Measurements from ENCODE around the gene EFR3B.

GRCh38 chr2:23458171-23458794, 73.3 kb downstream of the KLHL29 start:
- PRO-cap: no peak

DNA sequence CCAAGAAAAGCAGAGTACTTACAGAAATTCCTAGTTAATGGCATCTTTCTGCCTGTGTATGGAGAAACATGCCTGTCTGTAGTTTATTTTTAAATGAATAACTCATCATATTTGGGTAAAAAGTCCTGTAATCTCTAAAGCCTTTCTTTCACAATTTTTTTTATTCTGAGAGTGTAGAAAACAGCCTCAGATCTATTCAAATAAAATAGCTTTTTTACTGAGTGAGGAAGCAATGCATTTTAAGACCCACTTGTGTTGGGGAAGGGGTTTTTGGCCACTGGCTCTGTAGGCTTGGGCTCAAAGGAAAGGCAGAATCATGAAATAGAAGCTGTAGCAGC, 82.4 kb downstream of the KLHL29 start:
- PRO-cap: no peak

DNA sequence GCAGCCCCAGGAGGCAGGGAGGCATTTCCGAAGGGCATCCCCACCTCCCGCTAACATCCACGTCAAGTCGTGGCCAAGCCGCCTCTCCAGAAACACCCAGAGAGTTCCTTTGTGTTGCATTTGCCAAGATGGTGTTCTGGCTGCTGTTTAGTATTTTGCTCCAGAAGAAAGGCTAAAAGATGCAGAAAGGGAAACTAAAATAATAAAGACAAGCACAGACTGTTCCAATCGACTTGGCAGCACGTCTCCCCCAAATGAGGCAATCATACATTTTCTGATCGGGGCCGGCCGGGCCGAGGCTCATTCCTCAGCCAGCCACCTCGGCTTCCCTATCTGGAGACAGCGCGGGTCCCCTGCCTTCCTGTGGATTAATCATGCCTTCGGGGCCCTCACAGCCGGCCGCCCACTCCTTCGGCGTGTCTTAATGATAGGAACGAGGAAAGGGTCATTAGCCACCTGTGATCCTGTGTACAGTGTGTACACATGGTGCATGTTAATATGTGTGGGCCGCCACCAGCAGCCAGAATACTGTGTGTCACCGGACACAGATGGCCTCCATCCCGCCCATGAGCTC, 169.2 kb downstream of the KLHL29 start:
- PRO-cap: no peak

DNA sequence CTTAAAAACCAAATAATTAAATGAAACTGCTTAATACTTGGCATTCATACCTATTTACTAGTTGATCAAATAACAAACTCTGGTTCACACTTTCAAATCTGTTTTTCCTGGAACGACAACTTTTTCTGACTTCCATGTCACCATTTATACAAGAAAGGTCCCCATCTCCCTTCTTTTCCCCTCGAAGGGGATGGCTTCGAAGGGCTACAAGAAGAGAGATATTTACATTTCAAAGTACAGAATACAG, 39.2 kb downstream of the ATAD2B start:
- PRO-cap: no peak

DNA sequence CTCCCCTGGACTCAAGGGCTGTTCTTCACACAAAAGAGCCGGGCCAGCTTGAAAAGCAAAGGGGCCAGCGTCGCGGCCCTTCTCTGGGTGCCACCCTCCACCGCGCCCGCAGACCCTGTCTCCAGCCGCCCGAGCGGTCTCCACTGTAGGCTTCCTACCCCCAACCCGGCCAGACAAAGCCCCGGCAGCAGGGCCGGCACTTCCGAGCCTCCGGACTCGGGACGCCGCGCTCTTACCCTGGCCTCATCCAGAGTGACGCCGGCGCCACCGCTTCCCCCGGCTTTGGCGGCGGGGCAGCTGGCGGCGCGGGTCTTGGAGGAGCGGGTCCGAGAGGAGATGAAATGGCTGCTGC, 628 bp downstream of the ATAD2B start:
- PRO-cap: bidirectional peak, plus-strand start at position 250 of the sequence, minus-strand start at position 247 of the sequence

GRCh38 chr2:24214840-24215481, 40.1 kb downstream of the FAM228A start:
- PRO-cap: no peak

DNA sequence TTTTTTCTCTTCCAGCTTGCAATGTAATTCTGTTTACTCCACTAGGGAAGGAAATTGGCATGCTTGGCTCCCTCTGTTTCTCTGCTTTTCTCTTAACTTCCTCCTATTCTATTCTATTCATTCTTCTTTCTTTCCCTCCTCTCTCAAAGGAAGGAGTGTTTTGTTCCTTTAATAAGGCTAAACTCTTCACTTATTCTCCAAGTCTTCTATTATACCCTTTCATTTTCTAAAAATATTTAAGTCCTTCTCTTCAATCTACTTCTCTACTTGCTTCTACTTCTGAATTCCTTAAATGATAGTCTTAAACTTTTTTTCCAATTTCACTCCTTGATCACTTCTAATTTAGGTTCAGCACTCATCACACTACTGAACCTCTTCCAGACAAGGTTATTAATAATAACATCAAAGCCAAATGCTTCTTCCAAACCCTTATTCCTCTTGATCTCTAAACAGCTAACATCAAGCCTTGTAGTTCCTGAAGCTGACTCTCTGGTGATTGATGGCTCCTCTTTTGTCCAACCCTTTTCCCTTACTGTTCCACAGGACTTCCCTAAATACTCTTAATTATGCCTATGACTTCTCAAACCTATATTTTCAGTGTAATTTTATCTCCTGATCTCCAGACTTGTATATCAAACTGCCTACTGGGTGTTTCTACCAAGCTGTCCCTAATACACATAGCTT, 83.7 kb downstream of the FAM228A start:
- PRO-cap: no peak

- PRO-cap: no peak
Observed at GRCh38 chr2:24267364-24267915, 92.6 kb downstream of the FAM228A start.

DNA sequence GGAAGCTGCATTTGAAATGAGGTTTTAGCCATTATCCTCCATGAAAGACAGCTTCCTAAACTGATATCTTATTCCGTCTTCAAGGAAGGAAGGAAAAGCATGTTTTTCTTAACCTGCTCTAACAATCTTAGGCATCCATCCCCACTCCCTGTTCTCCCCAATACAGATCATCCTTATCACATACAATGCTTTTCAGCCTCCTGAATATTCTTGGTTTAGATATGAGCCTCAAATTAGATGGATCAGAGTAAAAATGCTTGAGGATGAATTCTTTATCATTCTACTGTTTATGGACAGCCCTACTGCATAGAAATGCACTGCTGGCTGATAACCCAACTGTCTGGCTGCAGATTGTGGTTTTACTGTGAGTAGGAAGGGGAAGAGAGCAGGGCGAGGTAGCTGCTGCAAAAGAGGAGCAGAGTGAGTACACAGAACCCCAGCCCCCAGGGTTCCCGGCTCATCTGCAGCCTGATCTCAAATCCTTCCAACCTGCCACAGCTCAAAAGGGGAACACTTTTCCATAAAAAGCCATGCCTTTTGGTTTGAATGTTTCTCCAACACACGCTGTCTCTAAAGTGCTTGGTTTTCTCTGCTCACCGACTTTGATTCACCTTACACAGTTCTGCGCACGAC, 29.4 kb upstream of the NCOA1 start:
- PRO-cap: no peak

DNA sequence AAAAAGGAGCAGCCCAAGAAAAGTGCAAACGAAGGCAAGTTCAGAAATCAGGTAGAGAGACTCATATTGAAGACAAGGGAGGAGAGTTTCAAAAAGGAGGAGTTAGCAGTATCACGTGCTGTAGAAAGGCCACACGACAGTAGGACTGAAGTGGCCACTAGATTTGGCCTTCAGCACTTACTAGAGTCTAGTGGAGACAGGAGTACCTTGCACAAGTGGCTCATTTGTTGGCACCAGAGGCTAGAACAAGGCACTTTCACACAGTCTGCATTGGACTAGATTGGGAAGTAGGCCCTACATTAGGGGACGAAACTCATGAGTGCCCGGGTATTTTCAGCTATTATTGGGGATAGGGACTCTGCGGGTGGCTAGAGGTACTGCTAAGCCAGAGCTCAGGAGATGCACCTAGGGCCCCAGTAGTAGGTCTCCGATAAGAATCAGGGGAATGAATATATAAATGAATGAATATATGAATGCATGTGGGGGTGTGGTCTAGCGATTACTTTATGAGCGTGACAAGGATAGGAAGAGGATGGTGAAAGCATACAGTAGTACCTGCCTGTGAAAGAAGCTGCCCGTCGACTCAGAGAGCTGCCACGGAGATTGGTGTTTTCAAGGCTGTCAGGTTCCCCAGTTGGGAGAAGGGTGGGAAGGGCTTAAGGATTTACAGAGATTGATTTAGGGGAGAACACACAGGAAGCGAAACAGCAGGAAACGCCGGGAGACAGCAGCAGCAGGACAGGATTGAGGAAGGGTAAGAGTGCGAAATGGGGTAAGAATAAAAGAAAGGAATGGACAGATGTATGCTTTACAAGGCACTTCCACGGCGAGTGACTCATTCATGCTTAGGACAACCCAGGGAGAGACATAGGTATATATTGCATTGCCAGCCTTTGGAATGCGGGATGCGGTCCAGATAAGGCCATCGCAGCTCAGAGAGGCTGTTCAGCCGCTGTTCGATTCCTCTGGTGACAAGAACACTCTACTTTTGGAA, 1.3 kb upstream of the NCOA1 start:
- PRO-cap: bidirectional peak, plus-strand start at position 183 of the sequence, minus-strand start at position 53 of the sequence; bidirectional peak, plus-strand start at position 903 of the sequence, minus-strand start at position 585 of the sequence

DNA sequence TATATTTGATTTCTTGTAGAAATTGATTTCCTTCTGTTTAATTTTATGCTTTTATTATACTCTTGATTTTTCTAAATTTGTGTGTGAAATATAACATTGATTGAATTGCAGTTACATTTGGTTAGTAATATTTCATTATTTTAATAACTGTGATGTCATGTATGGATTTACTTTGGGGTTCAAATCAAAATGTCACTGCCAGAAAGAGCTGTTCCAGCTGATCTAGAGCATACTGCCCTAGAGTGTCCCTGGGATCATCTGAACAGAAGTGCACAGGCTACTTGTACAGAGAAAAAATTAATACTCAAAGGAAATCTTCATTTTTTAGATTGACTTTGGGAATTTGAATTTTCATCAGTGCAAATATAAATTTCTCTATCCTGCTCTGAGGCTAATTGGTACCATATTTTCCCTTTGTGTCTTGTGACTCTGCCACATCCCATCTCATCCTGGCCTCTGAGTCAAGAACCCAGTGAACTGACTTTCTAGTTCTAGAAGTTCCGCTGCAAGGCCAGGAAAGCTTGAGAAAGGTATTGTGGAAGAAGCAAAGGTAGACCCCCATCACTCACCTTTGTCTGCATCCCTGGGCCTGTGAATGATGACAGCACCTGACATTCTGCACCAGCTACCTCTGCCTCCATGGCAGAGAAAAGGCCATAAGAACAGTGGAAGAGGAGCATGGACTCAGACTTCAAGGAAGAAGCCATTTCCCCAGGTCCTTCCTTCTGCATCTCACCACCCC, 23.7 kb downstream of the PTRHD1 start:
- PRO-cap: no peak

- PRO-cap: no peak
Observed at GRCh38 chr2:24793792-24794531, 737 bp downstream of the CENPO start.

GRCh38 chr2:24827281-24828444, 34.4 kb downstream of the CENPO start:
- PRO-cap: no peak

DNA sequence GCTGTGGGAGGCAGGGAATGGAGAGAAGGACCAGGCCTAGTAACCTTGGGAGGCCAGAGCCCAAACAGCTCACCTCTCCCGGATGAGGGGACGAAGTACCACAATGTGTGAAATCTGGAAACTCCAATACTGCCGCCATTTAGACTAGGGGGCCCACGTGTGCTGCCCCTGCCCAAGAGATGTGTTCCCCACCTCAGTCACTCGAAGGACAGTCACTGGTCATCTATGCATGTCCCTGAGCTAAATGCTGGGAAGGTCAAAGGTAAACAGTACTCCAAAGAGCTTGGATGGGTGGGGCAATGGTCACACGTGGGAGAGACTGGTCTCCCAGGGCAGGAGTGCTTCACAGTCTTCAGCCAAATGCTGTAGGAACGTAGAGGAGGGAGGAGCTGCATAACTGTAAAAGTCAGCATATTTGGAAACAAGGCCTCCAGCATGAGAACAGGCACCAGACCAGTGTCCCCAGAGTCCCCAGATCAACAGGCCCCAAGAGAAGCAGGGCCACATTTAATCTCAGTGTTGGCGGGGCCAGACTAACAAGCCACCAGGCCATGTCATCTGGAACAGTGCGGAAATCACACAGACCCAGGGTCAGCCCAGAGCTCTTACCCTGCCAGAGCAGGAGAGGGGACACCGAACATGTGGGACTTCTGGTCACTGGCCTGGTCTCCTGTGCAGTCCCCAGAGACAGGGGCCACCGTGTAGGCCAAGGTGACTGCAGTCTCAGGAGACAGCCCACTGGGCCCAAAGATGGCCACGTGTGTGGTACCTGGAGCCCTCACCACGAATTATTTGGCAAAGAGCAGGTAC, 63.3 kb downstream of the ADCY3 start:
- PRO-cap: no peak

DNA sequence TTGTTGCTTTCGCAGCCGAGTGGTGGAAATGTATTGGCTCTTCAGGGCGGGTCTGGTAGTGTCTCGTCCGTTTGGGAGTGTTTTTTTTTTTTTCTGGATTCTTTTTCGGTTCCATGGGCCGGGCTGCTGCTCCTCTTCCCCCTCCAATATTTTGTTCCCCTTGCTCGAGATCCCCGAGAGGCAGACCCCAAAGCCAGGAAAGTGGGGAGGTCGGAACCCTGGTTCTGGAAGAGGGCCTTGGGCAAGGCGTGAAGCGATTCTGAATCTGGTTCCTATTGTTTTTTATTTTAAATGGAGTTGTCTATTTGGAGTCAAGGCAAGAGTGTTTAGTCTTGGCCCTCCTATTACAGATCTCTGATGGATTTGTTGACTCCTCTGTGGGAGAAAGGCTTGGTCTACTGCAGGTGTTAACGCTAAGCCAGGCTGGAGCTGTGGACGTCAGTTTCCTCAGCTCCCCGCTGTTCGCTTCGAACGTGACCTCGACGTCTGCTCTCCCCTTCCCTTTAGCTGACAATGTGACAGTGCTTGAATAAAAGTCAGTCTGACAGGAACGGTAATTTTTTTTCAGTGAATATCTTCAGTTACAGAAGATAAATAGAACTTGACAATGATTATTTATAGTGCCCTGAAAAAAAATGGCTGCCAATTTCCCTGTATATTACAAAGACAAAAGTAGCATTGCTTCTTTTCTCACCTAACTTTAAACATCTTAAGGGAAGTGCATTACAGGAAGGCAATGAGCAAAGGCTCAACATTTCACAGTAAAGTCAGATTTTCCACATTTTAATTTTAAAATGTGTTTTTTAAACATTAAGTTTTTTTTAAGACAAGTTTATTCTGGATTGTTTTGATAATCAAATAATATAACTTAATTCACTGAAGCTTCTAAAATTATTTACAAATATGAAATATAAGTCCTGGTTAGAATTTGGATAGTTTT, 791 bp upstream of the DNAJC27 start:
- PRO-cap: bidirectional peak, plus-strand start at position 410 of the sequence, minus-strand start at position 505 of the sequence

GRCh38 chr2:25042021-25043346, at the start of gene EFR3B:
TSS of gene EFR3B (plus strand) at chr2:25042076.
- PRO-cap: bidirectional peak, plus-strand start at chr2:25042079, minus-strand start at chr2:25041940; bidirectional peak, plus-strand start at chr2:25042225, minus-strand start at chr2:25042176

DNA sequence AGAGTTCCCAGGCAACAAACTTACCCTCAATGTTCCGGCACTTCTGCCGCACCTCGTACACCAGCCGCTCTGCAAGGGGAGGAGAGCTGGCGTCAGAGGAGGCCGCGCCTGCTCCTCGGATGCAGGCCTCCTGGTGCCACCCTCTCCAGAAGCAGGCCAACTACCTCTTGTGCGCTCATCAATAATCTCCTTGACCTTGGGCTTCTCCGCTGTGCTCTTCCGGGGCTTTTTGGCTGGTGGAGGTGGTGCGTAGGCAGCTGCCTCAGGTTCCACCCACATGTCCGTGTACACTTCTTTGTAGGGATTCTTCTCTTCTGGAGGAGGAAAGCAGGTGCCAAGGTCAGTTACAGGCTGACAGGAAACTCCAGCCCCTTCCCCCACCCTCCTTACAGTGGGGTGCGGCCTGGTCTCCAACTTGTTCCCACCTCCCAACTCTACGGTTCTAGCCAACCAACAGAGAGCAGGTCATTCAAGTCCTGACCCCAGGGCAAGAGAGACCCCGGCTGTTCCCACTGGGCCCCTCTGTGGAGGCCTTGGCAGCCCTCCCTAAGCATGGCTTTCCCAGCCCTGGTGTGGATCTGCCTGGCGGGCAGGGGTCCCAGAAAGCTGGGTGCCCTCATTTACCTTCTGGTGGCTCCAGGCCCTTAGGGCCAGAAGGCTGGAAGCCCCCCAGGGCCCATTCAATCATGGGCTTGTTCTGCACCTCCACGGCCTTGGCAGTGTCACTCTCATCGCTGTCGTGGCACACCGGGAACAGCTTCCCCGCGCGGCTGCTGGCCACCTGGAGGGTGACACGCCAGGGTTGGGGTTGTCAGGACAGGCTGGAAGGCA, 77.8 kb upstream of the POMC start:
- PRO-cap: no peak

DNA sequence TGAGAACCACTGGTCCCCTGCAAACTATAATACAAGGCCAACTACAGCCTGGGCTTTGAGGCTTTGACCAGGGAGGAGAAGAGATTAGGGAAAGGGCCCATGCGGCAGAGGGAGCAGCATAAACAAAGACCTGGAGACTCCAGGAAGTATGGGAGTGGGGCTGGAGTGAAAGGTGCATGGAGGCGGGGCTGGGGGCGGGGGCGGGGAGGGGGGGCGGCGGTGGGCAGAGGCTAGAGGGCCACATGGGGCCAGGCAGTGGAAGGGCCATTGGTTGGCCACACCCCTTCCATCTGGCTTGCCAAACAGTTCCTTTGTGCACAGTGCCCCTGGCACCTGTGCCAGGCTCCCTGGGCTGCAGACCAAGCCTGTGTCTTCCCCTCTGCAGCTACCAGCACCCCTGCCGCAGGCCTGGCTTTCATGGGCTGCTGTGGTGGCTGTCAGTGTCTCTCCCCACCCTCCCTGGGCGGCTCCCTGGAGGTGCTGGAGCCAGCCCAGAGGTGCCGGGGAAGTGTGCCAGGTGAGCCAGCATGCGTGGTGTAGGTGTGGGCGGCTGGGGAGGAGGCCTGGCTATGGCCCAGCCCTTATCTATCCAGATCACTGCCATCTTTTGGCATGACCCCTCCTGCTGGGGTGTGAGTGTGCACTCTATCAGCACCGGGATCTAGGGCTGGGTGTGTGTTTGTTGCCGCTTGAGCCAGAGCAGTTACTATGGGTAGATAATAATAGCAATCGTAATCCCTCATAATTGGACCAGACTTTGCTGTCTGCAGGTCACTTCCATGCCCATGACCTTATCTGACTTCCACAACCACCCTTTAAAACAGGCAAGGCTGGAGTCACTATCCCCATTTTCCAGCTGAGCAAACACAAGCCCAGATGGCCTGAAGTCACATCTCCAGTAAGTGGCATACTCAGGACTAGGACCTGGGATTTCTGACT, 30.5 kb downstream of the DNMT3A start:
- PRO-cap: unidirectional peak, minus-strand start at position 141 of the sequence; bidirectional peak, plus-strand start at position 509 of the sequence, minus-strand start at position 410 of the sequence

GRCh38 chr2:25314264-25315486, 27.1 kb downstream of the DNMT3A start:
- PRO-cap: bidirectional peak, plus-strand start at chr2:25314677, minus-strand start at chr2:25314594; unidirectional peak, minus-strand start at chr2:25315085

- PRO-cap: unidirectional peak, plus-strand start at chr2:25339953
Observed at GRCh38 chr2:25339627-25340092, 2.1 kb downstream of the DNMT3A start.